Metastatic Breast Carcinoma in the Ovary (tissue), 3 donors: ENCODE data around the genes DSCAML1, FXYD2, JAML and ATP5MG.

GRCh38 chr11:117288784-117289937 lies 26.9 kb downstream of the BACE1 start:
- PRO-cap, 3 experiments = no peak in any of the 3 experiments

- PRO-cap, 3 experiments = no peak in any of the 3 experiments
Observed at GRCh38 chr11:117328409-117328801, 751 bp downstream of the CEP164 start.

GRCh38 chr11:117386906-117387698 lies 59.4 kb downstream of the CEP164 start:
- PRO-cap, 3 experiments = no peak in any of the 3 experiments

- PRO-cap, 3 experiments = no peak in any of the 3 experiments
Observed at GRCh38 chr11:117796591-117797531, at the start of gene DSCAML1. Gene DSCAML1, minus strand, starts transcription at chr11:117797216.

DNA sequence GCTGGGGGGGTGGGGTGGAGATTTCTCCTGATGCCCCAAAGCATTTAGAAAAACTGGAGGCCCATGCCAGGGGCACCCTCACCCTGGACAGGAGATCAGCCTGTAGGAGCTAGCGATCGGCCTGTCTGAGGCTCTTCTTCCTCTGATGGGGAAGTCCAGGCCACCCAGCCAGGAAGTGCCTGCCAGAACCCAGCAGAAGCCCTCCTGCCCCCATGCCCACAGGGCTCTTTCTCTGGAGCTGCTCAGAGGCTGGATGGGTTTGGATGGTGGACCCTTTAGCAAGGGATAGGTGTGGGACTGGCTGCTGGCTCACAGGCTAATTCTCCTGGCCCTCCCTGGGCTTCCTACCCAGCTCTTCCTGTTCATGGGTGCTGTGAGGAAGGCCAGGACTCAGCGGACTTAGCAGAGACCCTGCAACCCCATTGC lies 7.7 kb downstream of the FXYD2 start:
- PRO-cap, 3 experiments = no peak in any of the 3 experiments

DNA sequence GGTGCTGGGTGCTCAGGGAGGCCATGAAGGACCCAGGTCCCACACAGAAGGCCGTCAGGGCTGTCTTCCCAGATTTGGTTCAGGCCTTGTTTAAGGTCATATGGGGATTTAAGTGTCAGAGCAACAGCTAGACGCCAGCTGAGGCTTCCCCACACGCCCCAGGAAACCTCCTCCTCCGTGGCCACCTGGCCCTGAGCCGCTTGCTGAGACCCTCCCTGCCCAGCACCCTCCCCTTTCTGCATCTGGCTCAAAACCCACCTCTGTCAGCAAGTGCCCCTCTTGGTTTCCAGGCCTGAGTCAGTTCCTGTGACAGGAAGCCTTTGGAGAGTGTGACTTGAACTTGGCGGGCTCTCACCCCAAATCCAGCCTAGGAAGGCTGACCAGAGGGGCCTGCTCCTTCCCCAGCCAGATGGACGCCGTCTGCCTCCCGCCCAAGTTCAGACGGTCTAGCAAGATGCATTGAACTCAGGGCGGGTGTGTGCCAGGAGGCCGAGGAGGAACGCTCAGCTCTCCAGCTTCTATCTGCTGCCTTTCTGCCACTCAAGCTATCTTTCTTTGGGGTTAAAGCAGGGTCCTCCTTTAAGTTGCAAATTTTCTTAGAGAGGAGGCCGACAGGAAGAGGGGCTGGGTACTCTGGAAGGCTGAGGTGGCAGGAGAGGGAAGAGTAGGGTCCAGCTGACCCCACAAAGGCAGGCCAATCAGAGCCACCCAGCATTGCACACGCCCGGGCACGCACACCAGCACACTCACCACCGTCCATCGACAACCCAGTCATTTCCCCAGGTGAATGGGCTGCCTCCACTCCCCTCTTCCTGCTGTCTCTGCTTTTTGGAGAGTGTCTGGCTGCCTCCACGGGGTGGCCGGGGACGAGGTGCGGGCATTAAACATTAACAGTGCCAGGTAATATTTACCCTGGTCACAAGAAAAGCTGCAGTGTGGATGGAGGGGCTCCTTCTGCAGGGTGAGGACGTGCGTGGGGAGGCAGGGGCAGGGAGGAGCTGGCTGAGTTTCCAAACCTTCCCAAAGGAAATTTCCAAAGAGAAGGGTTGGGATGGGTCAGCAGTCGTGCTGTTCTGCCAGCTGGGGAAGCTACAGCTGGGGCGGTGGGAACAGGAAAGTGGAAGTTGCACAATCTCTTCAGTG lies at the start of gene FXYD2:
FXYD2 (minus strand) TSS at position 841 of the 1,143 bp plus-strand sequence.
- PRO-cap, 3 experiments = no peak in any of the 3 experiments

DNA sequence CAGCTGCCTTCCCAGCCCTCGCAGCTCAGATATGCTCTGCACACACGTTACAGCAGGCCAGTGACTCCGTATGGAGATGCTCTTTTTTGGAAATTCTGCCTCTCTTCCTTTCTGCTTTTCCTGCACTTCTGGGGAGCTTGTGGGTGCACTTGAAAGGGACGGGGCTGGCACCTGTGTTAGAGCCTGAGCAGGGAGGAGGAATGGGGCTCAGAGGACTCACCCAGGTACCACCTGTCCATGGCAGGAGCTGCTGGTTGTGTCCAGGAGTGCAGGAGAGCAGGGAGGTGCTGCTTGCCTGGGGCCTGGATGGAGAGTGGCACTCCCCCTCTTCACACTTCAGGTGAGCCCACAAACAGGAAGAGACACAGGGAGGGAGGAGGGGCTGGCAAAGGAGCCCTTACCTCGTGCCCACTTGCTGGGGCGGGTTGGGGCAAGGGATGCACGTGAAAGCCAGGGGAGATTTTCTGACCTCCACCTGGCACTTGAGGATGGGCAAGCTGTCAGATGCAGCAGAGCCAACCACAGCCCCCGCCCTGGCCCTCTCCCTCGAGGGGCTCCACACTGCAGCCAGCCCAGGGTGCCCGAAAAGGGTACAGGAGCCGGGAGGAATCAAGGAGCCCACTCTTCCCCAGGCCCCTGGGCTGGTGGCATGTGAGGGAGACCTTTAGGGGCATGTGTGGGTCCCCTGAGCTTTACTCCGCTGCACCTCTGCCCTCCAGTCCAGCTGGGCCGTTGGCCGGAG lies 3.4 kb upstream of the FXYD2 start:
- PRO-cap, 3 experiments = no peak in any of the 3 experiments

DNA sequence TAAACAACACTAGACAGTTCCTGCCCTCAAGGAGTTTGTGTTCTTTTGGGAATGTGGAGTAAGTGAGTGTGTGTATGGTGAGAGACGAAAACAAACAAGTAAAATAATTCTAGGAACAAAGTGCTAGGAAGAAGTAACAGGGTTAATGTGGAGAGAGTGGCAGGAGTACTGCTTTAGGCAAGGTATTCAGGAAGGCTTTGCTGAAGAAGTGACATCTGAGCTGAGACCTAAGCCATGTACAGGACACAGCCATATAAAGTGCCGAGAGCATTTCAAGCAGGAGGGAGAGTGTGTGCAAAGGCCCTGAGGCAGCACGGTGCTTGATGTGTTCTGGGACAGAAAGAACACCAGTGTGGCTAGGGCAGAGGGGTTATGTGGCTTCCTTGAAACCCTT lies 11.5 kb downstream of the IL10RA start:
- PRO-cap, 3 experiments = no peak in any of the 3 experiments

DNA sequence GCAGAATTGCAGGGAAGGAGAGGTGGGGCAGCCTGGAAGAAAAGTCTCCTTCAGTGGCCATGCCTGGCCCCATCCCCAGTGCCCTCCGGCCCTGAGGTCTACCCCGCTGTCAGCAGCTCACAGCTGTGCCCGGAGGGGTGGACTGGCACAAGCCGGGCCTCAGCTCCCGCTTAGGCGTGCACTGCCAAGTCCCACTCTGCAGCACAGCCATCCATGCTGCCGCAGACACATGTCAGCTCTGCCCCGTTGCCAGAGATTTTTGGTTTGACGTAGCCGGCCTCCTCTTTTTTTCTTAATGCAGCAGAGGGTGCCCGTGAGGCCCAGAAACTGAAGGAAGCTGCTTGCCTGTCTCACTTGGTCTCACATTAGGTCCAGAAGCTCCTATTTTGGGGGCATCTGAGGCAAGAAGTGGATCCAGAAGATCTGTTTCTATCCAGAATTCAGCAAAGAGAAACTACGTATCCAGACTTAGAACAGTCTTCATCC lies 4.0 kb upstream of the SCN2B start:
- PRO-cap, 3 experiments = no peak in any of the 3 experiments

DNA sequence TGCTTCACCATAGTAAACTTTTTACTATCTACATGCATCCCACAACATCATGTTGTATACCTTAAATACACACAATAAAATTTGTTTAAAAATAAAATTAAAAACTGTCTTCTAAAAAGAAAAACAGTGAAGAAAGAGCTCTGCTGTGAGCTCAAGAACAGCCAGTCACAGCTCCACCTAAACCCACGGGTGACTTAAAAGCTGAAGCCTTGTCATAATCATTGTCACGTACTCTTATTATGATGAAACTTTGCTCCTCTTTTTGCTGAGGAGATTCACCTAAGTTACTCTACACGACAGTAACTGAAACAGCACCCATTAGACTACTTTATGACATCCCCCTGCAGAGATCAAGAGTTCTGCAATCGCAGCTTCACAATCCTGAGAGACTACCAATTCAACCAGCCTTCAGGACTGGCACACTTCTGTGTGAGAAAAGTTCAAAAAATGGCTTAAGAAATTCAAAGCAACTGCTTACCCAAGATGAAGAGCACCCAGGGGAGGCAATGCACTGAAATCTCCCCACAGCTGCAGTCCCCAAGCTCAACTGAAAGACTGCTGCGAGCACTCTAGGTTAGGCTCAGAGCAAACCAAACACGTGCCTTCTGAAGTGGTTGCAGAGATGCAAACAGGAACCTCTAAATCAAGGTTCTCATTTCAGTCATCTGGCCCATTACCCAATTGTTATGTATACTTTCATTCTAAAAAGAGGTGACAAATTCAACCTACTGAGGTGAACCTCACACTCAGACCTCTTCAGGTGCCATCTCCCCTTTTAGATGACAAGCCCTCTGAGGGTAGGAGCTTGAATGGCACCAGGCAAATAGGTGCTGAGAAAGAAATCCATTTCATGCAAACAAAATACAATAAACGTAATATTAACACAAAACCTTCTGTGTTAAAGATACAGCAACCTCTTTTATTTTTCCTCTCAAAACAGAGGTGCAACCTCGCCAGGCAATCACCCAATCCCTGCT lies at the start of gene JAML:
JAML (minus strand) TSS at position 549 of the 977 bp plus-strand sequence.
- PRO-cap, 3 experiments = peak in 3 of 3 experiments; most common minus-strand start position 549 of the sequence (in 3)

GRCh38 chr11:118291685-118292169 lies 12.8 kb upstream of the CD3E start:
- PRO-cap, 3 experiments = no peak in any of the 3 experiments

DNA sequence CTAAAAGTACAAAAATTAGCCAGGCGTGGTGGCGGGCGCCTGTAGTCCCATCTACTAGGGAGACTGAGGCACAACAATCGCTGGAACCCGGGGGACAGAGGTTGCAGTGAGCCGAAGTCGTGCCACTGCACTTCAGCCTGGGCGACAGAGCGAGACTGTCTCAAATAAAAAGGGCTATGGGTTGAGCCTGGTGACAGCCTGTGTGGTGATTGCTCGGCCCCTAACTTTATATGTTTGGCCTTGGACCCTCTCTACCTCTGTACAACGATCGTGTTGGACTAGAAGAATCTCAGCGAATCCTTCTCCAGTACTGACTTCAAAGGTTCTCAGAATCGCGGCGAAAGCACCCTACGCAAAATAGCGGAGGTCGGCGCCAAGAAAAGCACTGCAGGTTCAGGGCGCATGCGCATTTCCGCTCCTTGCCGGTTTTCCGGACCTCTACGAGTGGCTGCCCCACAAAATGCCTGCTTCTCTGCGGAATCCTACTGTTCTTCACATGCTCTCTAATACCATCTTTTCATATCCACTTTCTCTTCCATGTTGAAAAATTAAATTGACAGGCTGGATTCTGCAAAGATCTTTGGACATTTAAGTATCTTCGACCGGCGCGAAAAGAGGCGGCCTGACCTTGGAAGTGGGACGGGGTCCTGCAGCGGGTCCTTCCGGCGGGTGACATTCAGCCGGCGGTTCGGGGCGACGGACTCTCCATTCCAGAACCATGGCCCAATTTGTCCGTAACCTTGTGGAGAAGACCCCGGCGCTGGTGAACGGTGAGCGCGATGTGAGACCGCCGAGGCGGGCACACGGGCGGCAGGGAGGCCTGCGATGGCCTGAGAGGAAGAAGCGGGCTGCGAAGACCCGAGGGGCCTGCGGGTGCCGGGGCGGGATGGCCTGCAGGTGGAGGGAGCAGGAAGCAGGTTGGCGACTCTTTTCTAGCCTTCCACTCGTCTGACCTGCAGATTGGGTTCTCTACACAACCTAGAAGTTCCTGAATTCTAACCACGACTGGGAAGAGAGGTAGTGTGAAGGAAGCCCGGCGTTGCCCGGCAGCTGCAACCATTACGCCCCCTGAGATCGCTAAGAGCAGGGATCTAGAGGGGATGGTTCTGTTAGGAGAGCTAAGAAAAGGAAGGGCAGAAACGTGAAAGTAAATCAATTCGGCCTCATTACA lies at the start of gene ATP5MG:
ATP5MG (plus strand) TSS at position 659 of the 1,171 bp plus-strand sequence.
- PRO-cap, 3 experiments = peak in 3 of 3 experiments; most common plus-strand start position 675 of the sequence (in 3); most common minus-strand start position 384 of the sequence (in 2)

- PRO-cap, 3 experiments = peak in 2 of 3 experiments; most common plus-strand start chr11:118437364 (in 1); most common minus-strand start chr11:118437240 (in 2)
Observed at GRCh38 chr11:118437019-118437869, 952 bp downstream of the KMT2A start.

- PRO-cap, 3 experiments = no peak in any of the 3 experiments
Observed at GRCh38 chr11:118606113-118606548, 1.3 kb upstream of the PHLDB1 start.

DNA sequence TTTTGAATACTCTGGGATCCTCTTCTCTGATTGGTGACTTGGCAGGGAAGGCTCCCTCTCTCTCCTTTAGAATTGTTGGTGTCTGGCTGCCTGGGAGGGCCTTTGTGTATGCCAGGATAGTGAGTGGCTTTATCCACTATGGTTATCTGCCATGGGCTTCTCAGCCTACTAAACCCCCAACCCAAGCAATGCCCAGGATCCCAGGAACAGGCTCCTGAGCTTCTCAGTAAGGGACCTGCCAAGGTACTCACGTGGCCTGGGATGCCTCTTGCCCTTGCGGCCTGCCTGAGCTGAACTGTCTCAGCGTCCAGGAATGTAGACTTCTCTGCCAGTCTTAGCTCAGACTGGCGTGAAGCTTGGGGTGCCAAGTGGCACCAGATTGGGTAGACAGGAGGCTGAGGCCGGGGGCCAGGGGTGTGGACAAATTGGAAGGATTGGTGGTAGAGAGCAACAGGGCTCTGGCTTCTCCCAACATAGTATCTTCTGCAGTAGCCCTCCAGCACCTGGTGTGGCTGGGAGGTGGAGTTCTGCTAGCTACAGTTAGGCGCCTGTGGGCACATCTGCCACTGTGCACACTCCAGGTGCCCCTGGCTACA lies 15.5 kb downstream of the PHLDB1 start:
- PRO-cap, 3 experiments = peak in 1 of 3 experiments; most common plus-strand start position 303 of the sequence (in 1); most common minus-strand start position 297 of the sequence (in 1)

GRCh38 chr11:118751315-118752491 lies 39.3 kb downstream of the DDX6 start:
- PRO-cap, 3 experiments = no peak in any of the 3 experiments

GRCh38 chr11:118791567-118792085 lies 662 bp upstream of the DDX6 start:
- PRO-cap, 3 experiments = peak in 3 of 3 experiments; most common plus-strand start chr11:118791811 (in 2); most common minus-strand start chr11:118791715 (in 3)

DNA sequence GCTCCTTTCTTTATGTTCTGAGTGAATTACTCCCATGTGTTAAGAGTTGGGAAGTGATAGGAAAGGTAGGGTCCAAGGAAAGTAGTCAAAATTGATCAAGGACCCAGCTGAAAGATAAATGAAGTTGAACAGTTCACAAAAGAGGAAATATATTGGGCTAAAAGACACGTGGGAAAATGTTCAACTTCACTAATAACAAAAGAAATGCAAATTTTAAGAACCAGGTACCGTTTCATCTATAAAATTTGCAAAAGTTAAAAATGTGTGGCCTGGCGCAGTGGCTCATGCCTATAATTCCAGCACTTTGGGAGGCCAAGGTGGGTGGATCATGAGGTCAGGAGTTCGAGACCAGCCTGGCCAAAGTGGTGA lies 32.0 kb upstream of the DDX6 start:
- PRO-cap, 3 experiments = no peak in any of the 3 experiments

DNA sequence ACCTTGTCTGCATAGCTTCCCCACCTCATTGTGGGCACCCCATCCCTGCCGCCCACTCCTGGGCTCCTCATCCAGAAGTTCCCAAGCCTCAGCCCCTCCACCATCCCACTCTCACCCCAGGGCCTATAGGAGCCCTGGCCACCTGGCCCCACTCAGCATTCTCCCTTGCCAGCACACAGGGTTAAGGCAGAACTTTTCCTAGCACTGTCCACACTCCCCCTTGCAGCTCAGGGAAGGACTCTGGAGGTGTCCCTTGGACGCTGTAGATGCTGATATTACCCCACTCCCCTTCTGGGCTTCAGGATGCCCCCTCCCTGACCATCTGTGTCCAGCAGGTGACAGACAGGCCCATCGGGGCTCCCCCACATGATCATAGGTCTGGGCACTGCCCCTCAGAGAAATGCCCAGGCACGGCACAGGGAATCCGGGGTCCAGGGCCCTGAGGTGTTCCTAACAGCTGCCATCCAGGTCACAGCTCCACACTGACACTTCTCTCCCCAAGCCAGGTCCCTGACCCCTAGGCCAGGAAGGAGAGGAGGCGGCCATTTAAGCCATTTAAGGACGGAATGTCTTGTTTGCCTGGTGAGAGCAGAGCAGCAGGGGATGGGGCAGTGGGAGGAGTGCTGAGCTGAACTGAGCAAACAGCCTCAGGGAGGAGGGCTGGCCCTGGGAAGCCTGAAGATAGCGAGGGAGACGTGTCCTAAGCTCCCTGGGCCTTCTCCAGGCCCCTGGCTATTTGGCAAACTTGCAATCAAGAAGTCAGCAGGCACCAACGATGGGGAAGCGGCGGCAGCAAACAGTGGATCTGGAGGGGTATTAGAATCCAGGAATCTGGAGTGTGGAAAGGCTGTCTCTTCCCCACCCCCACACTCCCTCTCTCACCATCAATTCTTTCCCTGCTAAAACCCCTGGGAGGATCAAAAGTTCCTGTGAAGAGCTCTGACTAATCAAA lies 9.1 kb downstream of the BCL9L start:
- PRO-cap, 3 experiments = peak in 1 of 3 experiments; most common plus-strand start position 762 of the sequence (in 1); most common minus-strand start position 568 of the sequence (in 1)

- PRO-cap, 3 experiments = peak in 1 of 3 experiments; most common plus-strand start chr11:118917658 (in 1)
Observed at GRCh38 chr11:118917336-118918091, 8.2 kb downstream of the BCL9L start.